Bronchus fibroblast of lung (primary cell): ENCODE measurements around a stretch of chr2.

- RAMPAGE, long total RNA, result no peak
Observed at GRCh38 chr2:37035520-37036354, 48.4 kb downstream of the HEATR5B start.

GRCh38 chr2:37168165-37168435 is 11.3 kb upstream of the EIF2AK2 start:
- RAMPAGE, long total RNA, result no peak

- RAMPAGE, long total RNA, result no peak
Observed at GRCh38 chr2:37179857-37180333, 8.6 kb downstream of the SULT6B1 start.

- RAMPAGE, long total RNA, result no peak
Observed at GRCh38 chr2:37204802-37206010, 8.9 kb downstream of the CEBPZOS start.

DNA sequence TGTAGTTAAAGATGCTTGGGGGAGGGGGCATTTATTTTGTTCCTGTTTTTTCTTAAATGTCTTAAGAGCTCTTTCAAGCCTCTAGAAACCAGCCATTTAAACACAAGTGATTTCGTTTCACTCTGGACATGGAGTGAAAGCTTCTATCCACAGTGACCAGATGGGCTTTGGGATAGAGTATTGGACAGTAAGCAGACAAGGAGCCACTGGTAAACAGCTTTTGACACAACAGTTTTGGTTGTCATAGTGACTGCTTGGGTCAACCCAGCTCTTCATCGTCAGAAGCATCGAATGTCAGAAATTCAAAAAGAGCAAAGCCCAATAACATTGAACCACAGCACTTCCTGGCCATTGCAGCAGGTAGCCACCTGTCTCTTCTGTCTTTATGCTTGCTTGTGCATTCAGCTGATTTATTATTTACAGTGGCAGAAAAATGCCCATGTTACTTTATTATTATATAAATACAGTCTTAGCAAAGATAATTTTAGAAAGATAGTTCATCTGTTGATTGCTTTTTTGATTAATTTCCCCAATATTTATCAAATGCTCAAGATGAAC is 5.1 kb downstream of the QPCT start:
- RAMPAGE, long total RNA, result no peak

- RAMPAGE, long total RNA, result no peak
Observed at GRCh38 chr2:37561624-37562177, 109.7 kb downstream of the CDC42EP3 start.

- RAMPAGE, long total RNA, result no peak
Observed at GRCh38 chr2:37562178-37562692, 109.2 kb downstream of the CDC42EP3 start.

DNA sequence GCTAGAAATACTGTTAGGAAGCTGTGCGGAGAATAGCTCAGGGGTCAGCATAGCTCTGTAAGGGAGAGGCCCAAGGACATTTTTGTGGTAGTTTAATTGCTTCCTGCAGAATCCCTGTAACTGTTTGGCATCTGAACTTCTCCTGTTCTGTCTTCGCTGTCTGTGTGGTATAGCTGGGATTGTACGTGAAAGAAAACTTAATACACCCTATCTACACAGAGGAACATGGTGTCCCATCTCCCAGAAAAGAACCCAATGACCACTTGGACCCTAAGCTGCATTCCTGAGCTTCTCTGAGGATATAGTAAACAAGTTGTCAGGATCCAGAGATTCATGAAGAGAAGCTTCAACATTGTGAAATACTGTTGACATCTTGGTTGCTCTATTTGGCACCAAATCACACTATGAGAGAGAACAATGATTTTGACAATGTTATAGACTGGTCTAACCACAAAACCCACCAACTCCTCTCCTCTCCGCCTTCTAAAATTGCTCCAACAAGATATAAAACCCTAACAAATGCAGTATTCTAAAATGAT is 81.3 kb downstream of the CDC42EP3 start:
- RAMPAGE, long total RNA, result no peak

DNA sequence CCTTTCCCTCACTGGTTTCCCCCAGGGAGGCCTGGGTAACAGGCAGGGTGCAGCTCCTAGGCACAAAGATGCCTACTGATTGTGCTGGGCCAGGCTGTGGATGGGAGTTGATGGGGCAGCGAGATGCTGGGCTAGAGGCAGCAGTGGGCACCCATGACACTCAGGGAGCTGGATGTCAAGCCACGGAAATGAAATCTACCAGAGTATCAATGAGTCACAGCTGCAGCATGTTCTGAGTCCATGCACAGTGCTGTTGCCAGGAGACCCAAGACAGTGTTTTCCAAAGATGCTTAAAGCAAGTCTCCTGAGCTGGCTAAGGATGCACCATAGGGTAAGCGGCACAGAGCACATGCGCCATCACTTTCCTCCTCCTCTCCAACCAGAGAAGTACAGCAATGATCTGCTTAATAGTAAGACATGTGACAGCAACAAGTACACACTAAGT is 57.4 kb downstream of the CDC42EP3 start:
- RAMPAGE, long total RNA, result no peak

GRCh38 chr2:37635424-37636203 is 35.8 kb downstream of the CDC42EP3 start:
- RAMPAGE, long total RNA, result no peak

DNA sequence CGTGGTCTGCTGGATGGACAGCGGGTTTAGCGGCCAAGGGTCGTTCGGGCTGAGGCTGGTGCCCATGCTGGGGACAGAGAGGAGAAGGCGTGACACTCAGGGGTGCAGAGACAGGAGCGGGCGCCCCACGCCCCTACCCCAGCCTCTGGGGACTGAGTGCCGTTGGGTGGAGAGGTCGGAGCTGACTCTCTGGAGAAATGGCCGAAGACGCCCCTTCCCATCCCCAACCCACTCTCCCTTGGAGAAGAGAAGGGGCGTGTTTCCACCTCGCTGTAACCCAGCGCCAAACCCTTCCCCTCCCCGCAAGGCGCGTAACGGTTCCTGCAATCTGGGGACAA is 659 bp downstream of the CYP1B1 start:
- RAMPAGE, long total RNA, result no peak

DNA sequence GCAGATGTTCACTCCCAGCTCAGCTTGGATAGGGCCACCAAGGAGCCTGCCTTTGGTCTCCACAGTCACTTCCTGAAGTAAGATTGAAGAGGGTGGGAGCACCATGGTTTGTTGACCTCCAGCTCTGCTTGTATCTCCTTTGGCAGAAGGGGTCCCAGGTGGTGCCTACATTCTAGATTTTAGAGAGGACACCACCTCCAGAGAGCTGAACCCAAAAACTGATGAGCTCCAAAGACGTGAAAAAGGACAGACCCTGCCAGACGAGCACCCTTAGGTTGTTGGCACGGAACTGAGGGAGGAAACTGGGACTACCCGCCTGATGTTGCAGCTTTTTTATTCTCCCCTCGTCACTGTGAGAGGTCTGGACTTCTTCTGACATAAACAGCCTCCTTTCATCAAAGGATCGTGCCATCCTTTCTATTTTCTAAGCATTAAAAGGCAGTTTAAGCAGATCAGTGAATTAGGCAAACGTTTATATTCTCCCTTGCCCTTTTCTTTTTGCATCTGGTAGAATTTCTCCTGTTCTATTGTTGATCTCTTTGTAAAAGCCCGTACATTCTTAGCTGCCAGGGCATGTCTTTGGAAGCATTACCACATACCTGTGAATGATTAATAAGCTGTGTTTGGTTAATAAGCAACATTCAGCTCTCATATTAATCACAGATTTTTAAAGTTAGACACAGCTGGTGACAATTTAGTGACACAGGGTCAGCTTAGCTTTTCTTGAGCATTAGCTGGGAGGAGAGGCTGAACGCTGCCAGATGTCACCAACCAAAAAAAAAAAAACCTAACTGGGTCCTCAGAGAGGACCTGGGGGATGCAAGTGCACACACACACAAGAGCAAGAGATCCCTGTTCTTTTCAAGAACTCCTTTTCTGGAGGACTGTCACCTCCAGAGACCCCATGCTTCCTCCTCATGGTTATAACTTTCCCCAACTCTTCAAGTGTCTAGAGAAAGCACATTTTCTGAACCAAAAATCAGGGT is 33.7 kb upstream of the CYP1B1 start:
- RAMPAGE, long total RNA, result no peak

- RAMPAGE, long total RNA, result no peak
Observed at GRCh38 chr2:38129284-38129960, 53.5 kb upstream of the CYP1B1 start.

DNA sequence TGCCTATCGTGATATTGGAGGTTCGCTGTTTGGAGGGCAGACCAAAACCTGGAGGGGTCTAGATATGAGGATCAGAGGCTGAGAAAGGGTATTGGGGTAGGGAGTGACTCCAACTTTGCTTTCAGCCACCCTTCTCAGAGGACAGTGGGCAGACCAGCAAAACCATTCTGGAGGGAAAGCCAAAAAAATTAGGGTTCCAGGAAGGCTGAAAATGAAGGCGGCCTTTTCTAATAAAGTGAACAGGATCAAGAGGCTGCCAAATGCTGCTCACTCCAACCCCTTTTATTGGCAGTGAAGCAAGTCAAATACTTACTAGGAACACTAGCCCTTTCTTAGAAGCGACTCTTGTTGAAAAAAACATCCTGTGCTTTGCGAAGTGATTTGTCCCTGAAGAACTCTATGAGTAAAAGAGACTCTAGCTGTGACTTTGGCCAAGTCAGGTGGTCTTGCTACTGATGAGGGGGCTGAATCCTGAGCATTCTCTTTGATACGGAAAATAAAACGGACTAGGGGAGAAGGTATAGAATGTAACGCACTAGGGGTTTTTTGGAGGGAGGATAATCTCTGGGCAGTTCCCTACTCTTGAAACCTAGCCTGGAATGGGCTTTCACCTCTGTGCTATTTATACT is 83.7 kb upstream of the CYP1B1 start:
- RAMPAGE, long total RNA, result no peak

- RAMPAGE, long total RNA, result no peak
Observed at GRCh38 chr2:38377469-38377809, 366 bp upstream of the ATL2 start.

- RAMPAGE, long total RNA, result no peak
Observed at GRCh38 chr2:38377810-38378326, 795 bp upstream of the ATL2 start.

GRCh38 chr2:38604012-38604493 is 1.3 kb upstream of the HNRNPLL start:
- RAMPAGE, long total RNA, result no peak

- RAMPAGE, long total RNA, result no peak
Observed at GRCh38 chr2:38743016-38743545, 8.1 kb downstream of the SRSF7 start.

- RAMPAGE, long total RNA, result no peak
Observed at GRCh38 chr2:38746437-38747127, 4.6 kb downstream of the SRSF7 start.

GRCh38 chr2:38751535-38751712 is 263 bp upstream of the SRSF7 start:
- RAMPAGE, long total RNA, result no peak